Cardiac atrium fibroblast (primary cell): ENCODE measurements around a stretch of chr15.

DNA sequence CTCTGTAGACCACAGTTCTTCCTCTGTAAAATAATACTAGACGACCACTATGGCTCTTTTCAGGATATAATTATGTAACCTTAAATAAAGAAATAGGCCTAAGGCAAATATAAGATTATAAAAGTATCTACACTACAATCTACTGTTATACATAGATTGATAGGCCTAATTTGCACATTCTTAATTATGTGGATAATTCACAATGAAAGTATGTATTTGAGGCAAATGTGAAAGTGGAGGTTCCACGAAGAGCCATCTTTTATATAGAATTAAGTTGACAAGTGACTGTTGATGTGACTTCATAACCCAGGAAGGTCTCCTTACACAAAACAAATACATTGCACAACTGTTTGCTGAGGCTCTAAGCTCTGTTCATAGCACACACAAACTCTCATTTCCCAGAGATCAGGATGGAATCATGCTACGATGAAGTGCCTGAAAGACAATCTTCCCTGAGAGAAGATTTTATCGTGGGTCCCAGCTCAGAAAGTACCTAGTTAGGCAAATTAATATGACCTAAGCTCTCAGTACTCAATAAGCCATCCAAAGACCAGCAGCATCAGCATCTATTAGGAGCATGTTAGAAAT is 64.1 kb upstream of the TLN2 start:
- RAMPAGE, long total RNA = no peak

DNA sequence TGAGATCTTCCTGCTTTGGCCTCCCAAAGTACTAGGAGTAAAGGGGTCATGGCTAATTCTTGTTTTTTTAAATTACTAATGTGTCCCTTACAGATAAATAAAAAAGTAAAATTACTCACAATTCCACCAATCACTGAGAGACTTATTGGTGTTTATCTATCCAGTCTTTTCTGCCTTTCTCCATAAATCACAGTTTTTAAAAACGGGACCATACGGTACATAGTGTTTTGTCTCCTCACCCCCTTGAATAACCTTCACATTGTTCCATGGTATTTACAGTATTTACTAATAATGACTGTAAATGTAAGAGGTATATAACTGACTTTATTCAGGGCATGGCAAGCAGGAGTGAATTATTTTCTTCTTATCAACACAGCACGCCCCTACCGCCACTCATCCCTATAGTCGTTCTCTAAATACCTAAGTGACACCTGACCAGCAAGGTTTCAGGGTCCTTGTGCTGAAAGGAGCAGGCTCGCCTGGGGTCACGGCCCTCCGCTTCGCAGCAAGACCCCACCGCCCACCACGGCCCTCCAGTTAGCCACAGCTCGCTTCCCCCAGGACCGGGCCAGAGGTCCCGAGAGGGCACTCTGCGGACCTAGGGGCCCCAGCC is 614 bp upstream of the TLN2 start:
- RAMPAGE, long total RNA = no peak

GRCh38 chr15:62505612-62506813 is 115.7 kb downstream of the TLN2 start:
- RAMPAGE, long total RNA = no peak

DNA sequence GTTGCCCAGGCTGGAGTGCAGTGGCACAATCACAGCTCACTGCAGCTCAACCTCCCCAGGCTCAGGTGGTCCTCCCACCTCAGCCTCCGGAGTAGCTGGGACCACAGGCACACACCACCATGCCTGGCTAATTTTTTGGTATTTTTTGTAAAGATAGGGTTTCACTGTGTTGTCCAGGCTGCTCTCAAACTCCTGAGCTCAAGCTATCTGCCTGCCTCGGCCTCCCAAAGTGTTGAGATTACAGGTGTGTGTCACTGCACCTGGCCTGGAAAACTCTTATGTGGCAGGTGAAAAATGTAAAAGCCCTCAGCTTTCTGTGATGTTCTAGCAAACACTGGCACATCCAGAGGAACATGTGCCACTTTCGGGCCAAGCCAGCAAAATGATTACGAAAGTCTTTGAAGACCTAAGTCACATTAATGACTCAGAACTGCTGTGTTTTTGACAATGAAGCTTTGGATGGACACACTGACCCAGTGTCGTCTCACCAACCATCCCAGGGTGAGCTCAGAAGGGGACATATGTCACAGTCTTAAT is 189.3 kb upstream of the TPM1 start:
- RAMPAGE, long total RNA = no peak

GRCh38 chr15:62901120-62901817 is 141.3 kb upstream of the TPM1 start:
- RAMPAGE, long total RNA = no peak

GRCh38 chr15:62938717-62939117 is 103.8 kb upstream of the TPM1 start:
- RAMPAGE, long total RNA = no peak

DNA sequence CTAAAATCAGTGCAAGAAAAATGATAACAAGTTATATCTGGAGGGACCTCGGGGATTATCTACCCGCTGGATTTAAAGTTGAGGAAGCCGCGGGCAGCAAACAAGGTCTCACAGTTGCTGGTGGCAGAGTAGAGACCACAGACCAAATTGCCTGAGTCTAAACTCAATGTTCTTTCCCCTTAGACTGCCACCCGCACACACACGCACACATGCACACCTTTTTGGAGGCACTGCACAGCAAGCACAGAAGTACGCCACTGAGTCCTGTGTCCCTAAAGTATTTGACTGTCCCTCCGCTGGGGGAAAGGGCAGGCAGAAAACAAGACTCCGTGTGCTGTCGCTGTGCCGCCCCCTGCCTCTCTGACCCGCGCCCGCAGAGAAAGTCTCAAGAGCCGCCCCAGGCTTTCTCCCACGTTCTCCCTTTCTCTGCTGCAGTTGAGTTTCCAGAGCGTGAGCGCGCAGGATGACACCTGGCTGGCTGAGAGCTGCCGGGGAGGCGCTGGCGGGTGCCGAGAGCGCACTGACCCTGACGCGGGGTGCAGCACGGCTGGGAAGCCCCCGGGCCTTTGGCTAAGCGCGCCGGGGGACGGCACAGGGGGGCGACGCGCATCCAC is 733 bp upstream of the TPM1 start:
- RAMPAGE, long total RNA = no peak

DNA sequence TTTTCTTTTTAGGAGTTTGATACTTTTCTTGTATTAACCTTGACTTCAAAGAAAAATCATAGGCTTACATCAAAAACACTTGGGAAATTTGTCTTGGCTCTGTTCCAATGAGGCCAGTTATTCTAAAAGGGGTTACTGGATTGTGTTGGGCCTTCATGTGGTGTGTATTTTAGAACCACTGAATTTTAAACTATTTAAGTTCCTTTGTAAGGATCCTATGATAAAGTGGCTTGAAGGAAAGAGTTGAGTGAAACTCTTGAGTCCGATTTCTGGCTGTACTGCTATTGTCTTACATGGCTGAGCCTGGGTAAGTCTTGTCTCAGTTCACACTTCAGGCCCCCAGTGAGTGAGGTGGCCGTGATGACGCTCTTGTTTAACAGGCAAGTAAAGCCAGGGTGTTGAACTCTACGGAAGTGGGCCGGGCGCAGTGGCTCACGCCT is 13.4 kb downstream of the TPM1 start:
- RAMPAGE, long total RNA = no peak

- RAMPAGE, long total RNA = no peak
Measured at GRCh38 chr15:63089133-63089962, 32.3 kb upstream of the LACTB start.

DNA sequence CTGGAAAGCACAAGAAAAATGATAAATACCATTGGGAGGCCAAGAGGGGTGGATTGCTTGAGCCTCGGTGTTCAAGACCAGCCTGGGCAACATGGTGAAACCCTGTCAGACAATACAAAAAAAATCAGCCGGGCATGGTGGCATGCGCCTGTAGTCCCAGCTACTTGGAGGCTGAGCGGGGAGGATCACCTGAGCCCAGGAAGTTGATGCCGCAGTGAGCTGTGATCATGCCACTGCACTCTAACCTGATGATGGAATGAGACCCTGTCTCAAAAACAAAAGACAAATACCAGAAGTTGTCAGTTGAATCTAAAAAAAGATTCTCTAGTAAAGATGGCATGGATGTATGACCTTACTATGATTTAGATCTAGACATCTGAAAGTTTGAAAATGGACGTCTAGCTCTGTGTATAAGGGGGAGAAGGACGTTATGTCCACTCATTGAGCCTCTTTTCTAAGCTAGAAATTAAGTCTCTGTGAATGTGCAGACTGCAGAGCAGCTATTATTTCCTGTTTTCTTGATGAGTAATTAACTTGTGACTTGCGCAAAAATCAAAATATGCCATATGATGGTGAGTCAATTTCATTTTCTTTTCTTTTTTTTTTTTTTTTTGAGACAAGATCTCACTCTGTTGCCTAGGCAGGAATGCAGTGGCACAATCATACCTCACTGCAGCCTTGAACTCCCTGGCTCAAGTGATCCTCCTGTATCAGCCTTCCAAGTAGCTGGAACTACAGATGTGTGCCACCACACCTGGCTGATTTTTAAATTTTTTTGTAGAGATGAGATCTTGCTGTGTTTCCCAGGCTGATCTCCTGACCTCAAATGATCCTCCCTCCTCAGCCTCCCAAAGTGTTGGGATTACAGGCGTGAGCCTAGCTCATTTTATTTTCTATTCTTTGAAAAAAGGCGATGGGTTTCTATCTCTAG is 14.1 kb downstream of the LACTB start:
- RAMPAGE, long total RNA = no peak

GRCh38 chr15:63245461-63245823 is 32.0 kb upstream of the APH1B start:
- RAMPAGE, long total RNA = no peak

DNA sequence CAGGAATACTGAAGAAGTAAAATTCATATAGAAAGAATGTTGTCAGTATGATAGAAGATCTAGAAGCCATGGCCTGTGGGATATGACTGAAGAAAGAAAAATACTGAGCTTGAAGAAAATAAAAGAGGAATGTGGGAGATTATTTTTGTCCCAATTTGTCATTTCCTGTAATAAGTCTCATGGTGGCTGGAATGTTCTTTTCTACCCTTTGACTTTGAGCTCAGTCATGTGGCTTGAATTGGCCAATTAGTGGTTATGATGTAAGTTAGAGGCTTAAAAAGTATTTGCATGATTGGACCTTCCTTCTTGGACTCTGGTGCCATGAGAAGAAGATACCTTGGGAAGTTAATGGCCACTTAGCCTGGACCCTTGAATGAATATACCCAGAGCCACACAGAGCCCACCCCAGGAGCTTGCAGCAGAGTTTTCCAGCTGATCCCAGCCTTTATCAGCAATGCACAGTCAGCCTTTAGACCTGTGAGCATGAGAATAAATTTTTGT is 14.2 kb downstream of the APH1B start:
- RAMPAGE, long total RNA = no peak

DNA sequence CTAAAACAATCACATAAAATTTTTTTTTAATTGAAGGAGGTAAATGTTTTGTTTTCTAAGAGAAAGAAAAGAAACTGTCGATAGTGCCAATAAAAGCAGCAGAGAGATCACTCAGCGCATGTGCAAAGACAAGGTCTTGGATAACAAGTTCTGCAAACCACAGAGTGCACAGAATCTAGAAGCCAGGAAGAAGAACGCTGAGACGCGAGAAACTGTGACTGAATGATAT is 10.9 kb upstream of the CA12 start:
- RAMPAGE, long total RNA = no peak

DNA sequence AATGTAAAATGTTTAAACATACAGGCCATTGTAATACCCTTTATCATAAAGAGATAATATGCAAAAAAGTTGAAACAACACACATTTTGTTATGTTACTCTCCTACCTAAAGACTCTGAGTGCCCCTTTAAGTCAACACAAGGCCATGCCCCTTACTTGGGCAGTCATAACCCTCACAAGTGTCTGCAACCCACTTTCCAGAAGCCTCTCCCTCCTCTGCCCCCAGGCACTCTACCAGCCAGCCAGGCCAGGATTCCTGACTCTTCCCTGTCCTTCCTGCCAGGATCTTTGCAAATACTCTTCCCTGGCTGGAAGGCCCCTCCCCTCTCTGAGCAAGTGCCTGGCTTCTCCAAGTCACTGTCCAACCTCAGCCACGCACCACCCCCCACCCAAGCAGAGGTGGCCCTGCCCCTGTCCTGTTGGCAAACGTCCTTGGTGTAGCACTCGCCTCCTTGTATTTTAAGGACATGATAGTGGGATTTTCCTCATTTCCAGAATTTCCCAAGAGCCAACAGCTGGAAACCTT is 54.7 kb upstream of the USP3 start:
- RAMPAGE, long total RNA = no peak

DNA sequence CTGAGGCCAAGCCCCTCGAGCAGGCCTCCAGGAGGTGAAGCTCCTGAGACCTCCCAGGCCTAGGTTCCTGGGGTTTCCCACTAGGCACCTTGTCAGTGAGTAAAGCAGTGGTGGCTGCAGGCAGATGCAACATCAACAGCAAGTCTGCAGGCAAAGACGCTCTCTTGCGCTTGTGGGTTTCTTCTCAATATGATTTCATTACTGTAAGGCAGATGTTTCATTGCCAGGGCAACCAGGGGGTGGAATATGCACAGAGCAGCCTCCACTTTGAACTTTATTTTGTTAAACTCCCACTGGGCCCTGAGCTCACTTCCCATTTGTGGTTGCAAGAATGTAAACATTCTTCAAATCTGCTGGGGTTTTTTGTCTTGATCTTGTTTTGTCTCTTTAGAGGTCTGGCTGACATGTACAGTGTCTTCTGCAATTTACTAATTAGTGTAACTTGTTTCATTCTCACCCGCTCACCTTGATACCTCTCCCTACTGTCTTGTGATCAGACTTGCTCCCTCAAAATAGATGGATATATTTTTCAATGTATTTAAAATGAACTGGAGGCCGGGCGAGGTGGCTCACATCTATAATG is 24.7 kb upstream of the USP3 start:
- RAMPAGE, long total RNA = no peak

DNA sequence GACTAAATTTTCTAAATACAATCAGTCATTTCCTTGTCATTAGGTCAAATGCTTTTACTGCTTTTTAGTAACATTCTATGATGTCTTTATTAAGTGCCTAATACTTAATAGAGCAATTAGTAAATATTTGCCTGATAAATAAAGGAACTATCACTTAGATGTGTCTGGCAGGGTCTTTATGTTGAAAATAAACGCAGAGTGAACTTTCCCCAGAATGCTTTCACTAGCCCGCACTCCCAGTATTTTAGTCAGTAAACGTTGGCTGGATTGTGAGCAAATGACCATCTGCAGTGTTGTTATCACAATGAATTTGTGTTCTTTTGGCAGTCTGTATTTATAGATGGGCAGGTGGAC is 4.8 kb downstream of the USP3 start:
- RAMPAGE, long total RNA = no peak

DNA sequence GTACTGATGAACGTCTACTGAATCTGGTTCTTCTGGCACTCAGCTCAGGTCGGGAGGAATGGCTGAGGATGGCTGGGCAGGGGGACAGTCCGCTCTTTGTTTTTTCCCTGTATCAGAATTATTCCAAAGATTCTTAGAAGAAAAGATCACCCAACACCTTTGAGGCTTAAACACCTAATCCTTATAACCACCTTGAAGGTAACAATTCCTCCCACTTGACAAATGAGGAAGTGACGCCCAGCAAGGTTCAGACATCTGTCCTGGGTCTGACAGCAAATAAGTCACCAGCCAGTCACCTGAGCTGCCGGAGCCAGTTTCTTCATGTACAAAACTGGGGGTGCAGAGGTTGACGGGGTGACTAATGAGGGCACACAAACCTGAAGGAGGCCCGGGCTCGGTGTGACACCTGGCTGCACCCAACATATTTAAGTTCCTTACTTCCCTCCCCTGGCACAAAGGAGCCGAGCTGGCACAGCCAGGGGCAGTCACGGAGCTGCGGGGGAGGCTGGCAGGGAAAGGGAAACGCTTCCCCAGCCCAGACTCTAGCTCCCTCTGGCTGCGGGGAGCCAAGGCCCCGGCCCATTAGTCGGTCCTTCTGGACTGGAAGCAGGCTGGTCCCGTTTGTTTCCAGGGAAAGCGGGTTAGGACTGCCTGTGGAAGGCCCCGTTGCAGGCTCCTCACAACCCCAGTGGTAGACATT is 2.2 kb downstream of the FBXL22 start:
- RAMPAGE, long total RNA = no peak

DNA sequence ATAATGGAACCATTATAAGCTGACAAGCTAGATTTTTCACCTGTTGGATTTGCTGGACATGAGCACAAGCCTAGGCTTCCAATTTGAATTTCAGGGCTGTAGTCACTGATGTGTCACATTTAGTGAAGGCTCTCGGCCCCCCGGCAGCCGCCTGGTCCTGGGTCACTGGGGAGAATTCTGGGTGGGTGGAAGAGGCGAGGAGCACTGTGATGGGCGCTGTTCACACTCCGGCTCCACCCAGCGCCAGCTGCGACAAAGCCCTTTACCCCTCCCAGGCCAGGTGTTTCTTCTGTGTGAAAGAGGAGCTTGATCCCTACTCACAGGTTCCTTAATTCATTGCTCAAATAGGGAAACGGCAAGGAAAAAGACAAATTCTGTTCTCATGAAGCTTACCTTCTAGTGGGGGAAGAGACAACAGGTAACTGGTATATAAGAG is 4.7 kb downstream of the FBXL22 start:
- RAMPAGE, long total RNA = no peak

DNA sequence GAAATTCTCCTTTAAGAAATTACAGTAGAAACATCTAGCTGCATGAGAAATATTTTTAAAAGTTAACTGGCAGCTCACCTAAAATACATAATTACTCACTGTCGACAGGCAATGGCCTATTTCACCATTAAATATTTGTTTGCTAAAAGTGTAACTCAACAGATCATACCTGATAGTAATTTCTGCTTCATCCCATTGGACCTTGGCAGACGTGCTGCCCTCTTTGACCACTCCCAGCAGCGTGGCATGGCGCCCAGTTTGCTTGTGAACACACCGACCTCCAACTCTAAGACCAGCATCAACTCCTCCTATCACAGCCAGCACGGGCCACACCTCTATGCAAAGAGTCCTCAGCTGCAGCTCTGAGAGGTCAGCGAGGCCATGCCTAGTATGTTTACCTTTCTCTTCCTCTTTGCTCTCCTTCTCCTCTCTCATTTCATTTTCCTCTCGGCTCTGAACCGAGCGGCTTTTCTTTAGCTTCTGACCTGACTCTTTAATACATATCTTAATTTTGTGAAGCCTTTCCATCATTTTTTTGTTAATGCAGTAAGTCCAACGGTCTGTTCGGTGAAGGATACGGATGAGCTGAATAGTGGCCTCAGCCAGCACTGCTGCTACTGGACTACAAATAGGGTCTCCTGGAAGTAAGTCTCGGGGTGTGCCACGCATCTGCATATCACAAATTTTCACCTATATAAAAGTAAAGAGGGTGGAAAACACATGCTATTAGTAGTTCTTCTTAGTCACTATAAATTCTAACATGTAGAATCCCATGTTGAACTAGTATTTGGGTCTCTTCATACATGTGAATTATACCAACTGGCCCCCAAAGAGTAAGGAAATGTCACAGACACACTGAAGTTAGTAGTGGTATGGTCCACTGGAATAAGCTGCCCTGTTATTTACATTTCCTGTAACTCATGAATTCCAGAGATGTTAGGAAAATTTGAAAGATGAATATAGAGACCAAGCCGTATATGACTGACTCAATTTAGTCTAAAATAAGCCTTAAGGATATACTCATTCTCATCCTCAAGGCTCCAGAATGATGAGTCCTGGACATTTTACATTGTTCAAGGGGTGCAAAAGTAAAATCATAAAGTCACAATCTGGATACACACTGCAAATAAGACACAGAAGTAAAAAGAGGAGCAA is 80.9 kb downstream of the FBXL22 start:
- RAMPAGE, long total RNA = no peak

- RAMPAGE, long total RNA = no peak
Measured at GRCh38 chr15:63831162-63831845, 2.4 kb downstream of the HERC1 start.